Pulmonary artery (tissue), 1 donor: ENCODE measurements around the gene CLDN14.

DNA sequence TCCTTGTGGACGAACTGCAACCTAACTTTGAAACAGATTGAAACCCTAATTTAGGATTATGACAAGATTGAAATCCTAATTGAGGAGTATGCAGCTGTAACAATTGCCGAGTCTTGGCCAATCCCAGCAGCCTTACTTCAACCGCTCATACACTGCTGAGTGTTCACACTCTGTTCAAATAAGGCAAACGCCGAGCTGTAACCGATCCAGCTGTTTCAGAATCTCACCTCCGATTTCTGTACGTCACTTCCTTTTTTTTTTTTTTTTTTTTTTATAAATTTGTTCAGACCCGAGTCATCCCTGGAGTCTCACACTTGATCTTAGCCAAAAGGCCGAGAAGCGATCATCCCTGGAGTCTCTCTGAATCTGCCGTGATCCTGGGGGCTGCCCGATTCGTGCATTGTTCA is 22.3 kb upstream of the ATP5PO start:
- PRO-cap: no peak

DNA sequence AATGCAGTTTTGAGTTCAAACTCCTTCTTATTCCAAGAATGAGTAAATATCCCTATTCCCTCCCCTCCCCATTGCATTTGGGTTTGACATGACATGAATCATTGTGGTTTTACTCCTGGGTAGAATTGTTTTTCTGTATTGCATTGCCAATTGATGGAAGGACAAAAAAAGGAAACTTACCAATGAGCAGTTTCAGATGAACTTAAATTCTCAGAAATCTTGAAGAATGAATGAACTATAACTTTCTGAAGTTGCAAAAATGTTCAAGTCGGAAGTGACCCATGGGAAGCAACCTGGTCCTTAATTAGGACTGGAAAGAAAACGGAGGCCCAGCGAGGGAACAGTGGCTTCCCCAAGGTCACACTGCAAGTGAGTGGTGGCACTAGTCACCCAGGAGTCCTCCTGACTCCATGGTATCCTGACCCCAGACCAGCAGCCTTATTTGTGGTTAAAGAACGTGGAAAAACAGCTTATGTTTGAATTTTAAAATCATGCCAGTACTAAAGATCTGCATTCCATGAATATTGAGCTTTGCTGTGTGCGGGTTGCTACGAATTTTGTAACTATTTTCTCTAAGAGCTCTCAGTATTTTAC is 61.3 kb upstream of the ATP5PO start:
- PRO-cap: no peak

DNA sequence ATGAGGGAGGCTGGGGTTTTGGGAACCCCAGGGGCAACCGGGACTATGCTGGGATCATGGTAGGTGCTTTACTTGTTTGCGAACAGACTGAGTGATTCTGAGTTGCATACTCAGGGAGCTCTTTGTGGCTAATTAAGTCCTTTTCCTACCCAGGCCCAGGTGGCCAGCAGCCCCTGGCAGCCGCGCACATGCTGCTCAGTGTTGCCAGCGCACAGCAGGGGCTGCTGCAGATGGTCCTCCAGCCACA is 131.0 kb downstream of the MRPS6 start:
- PRO-cap: no peak

GRCh38 chr21:34691346-34691897 is 22.6 kb downstream of the CLIC6 start:
- PRO-cap: no peak

- PRO-cap: no peak
These were observed 66.0 kb downstream of the CLIC6 start for GRCh38 chr21:34734585-34735319.

DNA sequence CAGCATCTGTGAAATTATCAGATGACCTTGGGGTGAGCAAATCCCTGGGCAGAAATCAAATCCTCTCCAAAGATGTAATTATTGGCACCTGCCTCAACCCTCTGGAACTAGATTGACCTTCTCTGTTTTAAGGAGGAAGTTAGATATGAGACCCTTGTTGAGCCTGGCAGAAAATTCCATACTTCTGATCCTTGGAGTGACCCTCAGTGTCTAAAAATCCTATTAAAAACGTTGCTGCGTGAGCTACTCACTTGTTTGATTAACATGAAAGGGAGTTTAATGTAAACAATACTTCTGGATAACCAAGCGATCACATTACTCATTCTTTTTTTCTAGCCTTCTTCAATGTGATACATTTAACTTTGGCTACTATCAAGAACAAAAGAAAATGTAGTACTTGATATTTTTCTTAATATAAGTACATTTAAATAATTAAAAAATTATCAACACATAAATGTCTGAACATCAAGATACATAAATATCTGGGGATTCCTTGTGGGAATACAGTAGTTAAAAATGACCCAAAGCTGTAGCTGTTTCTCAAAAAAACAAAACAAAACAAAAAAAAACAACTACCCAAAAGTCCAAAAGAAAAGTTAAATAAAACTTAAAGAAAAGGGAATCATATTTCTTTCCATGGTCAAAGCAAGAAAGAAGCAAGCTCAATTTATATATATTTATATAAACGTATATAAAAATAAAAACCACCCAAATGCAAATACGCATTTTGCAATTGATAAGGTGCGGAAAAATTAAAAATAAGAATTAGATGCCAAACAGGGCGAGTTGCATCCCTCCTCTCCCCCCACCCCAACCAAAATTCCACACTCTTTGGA is 122.3 kb downstream of the CLIC6 start:
- PRO-cap: no peak

DNA sequence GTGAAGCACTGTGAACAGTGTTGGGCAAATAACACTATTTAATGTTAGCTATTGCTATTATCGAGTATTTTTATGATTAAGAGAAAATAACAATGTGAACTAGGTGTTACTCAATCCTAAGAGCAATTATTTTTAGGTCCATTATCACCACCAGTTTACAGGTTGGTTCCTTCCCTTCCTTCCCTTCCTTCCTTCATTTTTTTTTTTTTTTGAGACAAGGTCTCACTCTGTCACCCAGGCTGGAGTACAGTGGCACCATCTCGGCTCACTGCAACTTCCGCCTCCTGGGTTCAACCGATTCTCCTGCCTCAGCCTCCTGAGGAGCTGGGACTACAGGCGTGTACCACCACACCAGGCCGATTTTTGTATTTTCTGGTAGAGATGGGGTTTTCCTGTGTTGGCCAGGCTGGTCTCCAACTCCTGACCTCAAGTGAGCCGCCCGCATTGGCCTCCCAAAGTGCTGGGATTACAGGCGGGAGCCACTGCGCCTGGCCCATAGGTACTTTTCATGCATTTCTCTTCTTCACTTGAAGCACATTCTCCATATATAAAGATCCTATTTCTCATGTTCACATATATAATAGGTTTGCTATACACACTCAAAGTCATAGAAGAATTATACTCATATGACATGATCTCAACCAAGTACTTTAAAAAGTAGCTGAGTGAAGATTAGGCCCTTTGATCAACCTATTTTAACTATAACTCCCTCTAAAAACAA is 185.0 kb downstream of the CLIC6 start:
- PRO-cap: no peak

DNA sequence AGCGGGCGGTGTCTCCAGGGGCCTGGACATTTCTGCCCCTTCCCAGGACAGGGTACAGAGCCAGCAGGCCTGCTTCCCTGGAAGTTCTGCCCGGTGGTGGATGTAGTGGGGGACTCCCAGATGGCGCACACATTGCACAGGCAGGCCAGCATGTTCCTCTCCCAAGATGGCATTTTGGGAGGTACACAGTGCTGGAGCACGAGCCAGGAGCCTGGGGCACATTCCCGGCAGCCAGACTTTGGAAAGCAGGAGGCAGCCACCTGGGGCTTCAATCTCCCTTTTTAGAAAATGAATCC is 57.0 kb downstream of the RUNX1 start:
- PRO-cap: no peak

- PRO-cap: no peak
These were observed 29.7 kb downstream of the RUNX1 start for GRCh38 chr21:35019350-35019930.

GRCh38 chr21:35045376-35046098 is 3.6 kb downstream of the RUNX1 start:
- PRO-cap: no peak

DNA sequence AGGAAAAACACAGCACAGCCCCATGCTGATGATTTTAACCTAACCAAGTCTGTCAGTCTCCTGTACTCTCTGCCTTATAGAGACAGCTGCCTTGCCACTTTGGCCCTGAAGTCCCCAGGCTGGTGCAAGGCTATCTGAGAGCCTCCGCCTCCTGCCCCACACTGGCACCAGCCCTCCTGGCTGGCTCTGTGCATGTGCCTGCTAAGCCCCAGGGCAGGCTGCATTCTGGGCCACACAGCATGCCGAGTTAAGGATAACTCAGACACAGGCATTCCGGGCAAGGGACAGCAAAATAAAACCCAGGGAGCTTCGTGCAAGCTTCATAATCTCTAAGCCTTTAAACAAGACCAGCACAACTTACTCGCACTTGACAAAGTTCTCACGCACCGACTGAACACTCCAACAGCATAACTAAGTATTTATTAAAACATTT is 871 bp downstream of the RUNX1 start:
- PRO-cap: no peak

DNA sequence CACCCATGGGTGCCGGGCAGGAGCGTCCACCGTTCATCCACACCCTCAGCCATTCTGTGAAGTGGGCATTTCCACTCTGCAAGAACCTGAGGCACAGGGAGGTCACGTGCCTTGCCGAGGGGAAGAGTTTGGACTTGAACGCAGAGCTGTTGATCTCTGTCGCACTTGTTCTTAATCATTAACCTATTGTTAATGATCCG is 75.8 kb downstream of the SETD4 start:
- PRO-cap: no peak

- PRO-cap: no peak
These were observed 55.8 kb downstream of the SETD4 start for GRCh38 chr21:36004492-36004908.

GRCh38 chr21:36132529-36133295 is 2.2 kb upstream of the CBR3 start:
- PRO-cap: no peak

GRCh38 chr21:36187066-36187534 is 30.5 kb downstream of the DOP1B start:
- PRO-cap: no peak

DNA sequence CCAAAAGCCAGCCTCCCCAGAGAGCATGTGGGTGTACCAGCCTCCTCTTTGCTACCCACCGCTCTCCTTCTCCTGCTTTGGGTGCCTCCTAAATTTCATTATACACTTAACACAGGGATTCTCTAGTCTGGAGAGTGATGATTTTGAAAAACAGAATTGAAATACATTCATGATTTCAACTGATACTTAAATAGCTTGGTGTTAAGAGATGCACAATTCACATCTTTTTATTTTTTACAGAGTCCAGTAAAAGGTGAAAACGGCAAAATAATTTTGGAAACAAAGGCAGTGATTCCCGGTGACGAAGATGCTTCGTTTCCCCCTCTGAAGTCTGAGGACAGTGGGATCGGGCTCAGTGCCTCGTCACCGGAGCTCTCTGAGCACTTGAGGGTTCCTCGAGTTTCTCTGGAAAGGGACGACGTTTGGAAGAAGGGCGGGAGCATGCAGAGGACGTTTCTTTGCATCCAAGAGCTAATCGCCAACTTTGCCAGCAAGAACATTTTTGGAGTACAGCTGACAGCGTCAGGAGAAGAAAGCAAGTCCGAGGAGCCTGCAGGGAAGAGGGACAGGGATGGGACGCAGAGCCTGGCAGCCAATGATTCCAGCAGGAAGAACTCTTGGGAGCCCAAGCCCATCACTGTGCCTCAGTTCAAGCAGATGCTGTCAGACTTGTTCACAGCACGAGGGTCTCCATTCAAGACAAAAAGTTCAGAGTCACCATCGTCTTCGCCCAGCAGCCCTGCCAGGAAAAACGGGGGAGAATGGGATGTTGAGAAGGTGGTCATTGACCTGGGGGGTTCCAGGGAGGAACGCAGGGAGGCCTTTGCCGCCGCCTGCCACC is 73.8 kb downstream of the DOP1B start:
- PRO-cap: no peak

- PRO-cap: unidirectional peak, minus-strand start at chr21:36323096
These were observed 2.9 kb downstream of the MORC3 start for GRCh38 chr21:36322775-36323517.

DNA sequence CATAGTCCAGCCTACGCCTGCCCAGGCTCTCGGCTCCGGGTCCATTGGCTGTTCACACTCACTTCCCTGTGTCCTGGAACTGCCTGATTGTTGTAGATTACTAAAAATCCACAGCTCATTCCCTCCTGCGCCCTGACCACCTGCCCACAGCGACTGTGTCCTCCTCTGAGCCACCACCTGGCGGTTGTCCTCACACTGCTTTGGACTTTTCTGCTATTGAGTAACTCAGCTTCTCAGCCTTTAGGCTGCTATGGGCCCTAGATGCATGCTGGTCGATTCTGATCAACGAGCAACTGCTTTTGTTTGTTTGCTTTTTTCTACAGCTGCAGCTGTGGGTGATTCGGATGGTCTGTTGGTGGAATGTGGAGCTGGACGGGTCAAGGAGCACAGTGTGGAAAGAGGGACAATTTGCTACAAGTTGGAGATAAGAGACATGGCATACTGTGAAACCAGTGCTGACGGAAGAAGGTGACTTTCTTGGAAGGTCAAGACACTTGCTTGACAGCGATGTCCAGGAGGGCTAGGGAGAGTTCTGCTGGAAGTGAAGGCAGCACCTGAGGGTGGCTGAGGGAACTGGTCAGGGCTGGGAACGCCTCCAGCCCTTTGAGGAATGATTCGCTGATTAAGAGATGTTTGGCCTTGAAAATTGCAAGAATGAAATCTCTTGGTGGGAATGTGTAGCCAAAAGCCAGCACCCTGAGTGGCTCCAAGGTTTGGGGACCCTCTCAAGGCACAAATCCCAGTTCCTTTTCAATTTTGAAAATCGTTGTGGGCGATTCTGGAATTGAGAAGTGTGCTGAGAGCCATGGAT is at the start of gene CLDN14:
CLDN14 (minus strand) TSS at position 215 of the 811 bp plus-strand sequence.
- PRO-cap: no peak

DNA sequence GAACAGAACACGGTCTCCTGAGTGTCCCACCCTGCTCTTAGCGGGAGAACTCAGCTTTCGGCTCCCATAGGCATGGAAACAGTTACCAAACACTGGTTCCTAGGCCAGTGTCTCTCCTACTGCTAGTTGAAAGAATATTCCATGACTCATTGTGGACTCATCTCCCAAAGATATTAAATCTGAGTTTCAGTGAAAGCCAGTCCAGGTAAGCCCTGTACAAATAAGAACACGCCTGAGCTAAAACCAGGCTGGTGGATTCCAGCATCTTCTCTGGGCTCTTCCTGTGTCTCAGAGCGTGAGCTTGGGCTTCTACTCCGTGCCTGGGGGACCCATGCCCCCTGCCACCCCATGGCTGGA is 107.5 kb upstream of the CLDN14 start:
- PRO-cap: no peak

DNA sequence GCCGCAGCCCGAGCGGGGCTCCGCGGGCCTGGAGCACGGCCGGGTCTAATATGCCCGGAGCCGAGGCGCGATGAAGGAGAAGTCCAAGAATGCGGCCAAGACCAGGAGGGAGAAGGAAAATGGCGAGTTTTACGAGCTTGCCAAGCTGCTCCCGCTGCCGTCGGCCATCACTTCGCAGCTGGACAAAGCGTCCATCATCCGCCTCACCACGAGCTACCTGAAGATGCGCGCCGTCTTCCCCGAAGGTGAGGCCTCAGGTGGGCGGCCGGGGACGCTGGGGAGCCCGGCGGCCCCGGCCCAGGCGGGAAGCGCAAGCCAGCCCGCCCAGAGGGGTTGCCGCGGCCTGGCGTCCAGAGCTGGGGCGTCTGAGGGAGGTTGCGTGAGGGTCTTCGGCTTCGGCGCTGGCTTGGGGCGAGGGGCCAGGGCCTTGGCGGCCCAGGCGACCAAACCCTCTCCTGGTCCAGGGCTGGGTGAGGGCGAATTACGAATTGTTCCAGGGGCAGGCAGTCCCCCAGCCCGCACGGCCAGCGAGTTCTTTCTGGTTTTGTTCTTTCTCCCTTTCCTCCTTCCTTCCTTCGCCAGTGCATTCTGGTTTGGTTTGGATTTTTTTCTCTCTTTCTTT is 873 bp downstream of the SIM2 start:
- PRO-cap: no peak